Neural progenitor cell (in vitro differentiated cells): ENCODE measurements around the genes FAM166A, MRPL41 and ARRDC1.

- RAMPAGE, long total RNA, result no peak
Measured at GRCh38 chr9:137247639-137248059, at the start of gene FAM166A. Gene FAM166A (minus strand): TSS chr9:137247751.

DNA sequence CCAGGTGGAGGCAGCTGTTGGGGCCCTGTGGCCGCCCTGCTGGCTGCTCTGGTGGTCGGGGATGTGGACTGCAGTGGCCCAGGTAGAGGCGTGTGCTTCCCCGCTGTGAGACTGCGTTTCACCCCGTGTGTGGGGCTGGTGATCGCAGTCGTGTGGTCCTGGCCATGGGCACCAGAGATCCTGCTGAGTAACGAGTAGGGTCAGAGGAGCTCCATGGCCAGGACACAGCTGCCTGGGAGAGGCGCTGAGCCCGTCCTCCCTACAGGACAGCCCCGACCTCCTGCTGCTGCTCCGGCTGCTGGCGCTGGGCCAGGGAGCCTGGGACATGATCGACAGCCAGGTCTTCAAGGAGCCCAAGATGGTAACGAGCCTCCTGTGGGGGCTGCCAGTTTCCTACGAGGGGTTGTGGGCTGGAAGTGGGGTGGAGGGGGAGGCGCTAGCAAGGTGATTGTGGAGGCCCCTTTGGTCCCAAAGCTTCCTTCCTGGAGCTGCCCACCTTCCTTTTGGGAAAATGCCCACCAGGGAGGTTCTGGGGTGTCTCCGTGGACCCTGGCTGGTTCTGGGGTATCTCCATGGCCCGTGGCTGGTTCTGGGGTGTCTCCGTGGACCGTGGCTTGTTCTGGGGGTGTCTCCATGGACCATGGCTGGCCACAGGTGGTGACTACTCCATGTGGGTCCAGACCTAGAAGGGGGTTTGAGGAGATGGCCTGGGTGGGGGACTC is 11.1 kb downstream of the NELFB start:
- RAMPAGE, long total RNA, result no peak

DNA sequence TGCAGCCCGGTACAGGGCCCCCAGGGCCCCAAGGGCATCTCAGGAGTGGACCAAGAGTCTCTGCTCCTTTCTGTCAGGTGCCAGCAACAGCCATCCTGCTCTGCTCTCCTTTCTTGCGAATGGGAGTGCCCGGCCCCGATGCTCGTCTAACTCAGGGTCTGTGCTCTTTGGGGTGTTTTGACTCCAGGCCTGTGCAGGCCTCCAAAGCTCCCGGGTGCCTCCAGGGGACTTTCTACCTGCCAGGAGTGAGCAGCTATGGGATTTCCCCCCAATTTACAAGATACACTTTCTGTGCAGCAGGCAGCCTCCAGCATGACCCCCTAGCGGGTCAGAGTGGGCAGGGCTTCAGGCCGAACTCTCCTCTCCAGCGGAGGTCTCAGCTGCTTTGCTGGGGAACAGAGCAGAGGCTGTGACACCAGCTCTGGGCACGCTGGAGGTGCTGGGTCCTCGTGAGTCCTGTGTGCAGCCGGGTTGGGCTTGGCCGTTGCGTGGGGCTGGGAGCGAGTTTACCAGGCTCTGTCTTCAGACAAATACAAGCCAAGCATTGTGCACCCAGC is 3.0 kb downstream of the NRARP start:
- RAMPAGE, long total RNA, result no peak

DNA sequence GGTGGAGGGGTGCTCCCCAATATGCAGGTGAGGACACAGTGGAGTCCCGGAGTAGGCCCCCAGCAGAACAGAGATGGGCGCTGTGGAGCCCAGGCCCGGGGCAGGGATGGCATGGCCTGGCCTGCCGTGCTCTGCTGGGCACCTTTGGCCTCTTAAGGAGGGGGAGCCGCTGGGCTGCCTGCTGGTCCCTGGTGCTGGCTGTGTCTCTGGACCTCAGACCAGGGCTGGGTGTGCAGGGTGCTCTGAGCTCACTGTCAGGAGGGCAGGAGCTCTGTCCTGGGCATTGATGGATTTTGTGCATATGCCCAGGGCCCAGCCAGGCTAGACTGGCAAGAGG is 1.6 kb upstream of the NRARP start:
- RAMPAGE, long total RNA, result no peak

DNA sequence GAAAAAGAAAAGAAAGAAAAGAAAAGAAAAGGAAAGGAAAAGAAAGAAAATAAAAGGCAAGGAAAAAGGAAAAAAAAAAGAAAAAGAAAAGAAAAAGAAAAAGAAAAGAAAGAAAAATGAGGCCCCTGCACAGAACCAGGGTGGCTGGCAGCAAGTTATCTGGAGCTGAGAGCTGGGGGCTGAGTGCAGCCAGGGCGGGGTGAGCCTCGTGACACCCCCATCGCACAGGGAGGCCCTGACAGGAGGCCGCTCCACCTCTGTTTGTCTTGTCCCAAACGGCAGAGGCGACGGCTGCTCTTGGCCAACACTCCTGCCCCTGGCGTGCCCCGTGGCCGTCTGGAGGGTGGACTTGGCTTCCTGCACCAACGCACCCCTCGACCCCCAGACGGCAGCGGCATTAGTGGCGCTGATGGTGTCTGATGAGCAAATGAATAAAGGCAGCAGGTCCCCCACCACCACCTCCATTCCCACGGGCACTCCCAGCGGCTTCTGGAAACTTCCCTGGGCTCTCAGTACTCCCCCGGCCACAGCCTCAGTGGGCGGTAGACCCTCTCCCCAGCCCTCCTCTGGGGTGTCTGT is 16.6 kb downstream of the EXD3 start:
- RAMPAGE, long total RNA, result no peak

- RAMPAGE, long total RNA, result no peak
Measured at GRCh38 chr9:137422327-137423062, 467 bp downstream of the EXD3 start.

GRCh38 chr9:137446566-137447674 is 5.8 kb upstream of the ENTPD8 start:
- RAMPAGE, long total RNA, result no peak

- RAMPAGE, long total RNA, result no peak
Measured at GRCh38 chr9:137452211-137452968, 6.7 kb downstream of the NSMF start.

DNA sequence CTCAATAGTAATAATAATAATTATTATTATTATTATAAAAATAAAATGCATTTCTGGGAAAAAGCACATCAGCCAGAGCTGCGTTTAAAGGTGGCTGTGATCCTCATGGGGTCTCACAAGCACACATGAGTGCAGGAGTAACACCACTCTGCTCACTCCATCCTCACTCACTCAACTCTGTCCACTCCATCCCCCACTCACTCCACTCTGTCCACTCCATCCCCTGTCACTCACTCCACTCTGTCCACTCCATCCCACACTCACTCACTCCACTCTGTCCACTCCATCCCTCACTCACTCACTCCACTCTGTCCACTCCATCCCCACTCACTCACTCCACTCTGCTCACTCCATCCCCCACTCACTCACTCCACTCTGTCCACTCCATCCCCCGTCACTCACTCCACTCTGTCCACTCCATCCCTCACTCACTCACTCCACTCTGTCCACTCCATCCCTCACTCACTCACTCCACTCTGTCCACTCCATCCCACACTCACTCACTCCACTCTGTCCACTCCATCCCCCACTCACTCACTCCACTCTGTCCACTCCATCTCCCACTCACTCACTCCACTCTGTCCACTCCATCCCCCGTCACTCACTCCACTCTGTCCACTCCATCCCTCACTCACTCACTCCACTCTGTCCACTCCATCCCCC is 33.3 kb downstream of the PNPLA7 start:
- RAMPAGE, long total RNA, result no peak

- RAMPAGE, long total RNA, result no peak
Measured at GRCh38 chr9:137551721-137552396, at the start of gene MRPL41. Gene MRPL41 (plus strand): TSS chr9:137551879.

DNA sequence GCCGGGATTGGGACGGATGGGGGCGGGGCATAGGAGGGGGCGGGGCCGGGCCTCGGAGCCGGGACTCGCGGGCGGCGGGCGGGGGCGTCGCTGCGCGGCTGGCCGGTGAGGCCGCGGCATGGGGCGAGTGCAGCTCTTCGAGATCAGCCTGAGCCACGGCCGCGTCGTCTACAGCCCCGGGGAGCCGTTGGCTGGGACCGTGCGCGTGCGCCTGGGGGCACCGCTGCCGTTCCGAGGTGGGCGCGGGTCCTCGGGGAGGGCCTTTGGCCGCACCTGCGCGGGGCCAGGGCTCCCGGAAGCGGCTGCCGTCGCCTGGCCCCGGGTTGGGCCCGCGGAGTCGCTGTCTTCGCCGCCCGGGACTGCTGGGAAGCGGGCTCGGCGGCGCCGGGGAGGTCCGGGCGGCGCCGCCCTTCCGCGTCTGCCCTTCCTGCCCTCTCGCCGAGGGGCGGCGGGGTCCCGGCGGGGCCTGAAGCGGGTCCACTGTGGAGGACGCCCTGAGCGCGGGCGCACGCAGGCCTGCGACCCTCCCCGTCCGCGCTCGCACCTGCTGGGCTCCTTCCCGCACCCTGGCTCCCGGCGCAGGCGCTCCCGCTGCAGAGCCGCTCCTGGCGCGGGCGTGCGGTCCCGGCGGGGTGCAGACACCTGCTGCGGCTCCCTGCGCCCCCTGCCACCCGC is at the start of gene ARRDC1:
TSS of gene ARRDC1 (plus strand) at position 87 of the 675 bp plus-strand sequence.
- RAMPAGE, long total RNA, result no peak

GRCh38 chr9:137673829-137674125 is 55.0 kb downstream of the EHMT1 start:
- RAMPAGE, long total RNA, result no peak

DNA sequence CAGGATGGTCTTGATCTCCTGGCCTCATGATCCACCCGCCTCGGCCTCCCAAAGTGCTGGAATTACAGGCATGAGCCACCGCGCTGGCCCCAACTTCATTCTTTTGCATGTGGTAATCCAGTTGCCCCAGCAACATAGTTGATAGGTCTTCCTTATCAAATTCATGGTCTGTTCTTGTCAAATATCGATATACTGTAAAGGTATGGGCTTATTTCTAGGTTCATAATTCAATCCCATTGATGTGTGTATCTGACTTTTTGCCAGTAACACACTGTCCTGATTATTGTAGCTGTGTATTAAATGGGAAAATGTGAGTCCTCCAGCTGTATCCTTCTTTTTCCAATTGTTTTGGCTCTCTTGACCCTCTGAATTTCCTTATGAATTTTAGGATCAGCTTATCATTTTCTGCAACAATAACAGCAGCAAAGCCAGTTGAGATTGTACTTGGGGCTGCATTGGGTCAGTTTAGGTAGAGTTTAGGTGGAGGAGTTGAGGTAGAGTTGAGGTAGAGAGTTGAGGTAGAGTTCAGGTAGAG is 68.2 kb downstream of the EHMT1 start:
- RAMPAGE, long total RNA, result no peak

DNA sequence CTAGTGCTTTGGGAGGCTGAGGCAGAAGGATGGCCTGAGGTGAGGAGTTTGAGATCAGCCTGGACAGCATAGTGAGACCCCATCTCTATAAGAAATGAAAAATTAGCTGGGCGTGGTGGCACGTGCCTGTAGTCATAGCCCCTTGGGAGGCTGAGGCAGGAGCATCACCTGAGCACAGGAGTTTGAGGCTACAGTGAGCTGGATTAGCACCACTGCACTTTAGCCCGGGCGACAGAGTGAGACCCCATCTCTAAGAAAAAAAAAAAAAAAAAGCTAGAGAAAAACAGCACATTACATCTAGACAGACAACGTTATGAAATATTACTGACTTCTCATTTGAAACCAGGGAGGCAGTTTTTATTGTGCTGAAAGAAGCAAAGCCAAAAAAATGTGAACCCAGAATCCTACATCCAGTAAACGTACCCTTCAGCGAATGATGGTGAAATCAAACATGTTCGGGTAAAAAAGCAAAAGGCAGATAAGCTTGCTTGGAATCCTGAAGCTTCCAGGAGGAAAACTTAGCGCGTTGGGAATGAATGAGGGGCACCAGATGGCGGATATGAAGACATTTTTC is 83.1 kb upstream of the CACNA1B start:
- RAMPAGE, long total RNA, result no peak